Right ventricle myocardium (tissue), 1 donor: Measurements from ENCODE around the gene PKD1L1.

DNA sequence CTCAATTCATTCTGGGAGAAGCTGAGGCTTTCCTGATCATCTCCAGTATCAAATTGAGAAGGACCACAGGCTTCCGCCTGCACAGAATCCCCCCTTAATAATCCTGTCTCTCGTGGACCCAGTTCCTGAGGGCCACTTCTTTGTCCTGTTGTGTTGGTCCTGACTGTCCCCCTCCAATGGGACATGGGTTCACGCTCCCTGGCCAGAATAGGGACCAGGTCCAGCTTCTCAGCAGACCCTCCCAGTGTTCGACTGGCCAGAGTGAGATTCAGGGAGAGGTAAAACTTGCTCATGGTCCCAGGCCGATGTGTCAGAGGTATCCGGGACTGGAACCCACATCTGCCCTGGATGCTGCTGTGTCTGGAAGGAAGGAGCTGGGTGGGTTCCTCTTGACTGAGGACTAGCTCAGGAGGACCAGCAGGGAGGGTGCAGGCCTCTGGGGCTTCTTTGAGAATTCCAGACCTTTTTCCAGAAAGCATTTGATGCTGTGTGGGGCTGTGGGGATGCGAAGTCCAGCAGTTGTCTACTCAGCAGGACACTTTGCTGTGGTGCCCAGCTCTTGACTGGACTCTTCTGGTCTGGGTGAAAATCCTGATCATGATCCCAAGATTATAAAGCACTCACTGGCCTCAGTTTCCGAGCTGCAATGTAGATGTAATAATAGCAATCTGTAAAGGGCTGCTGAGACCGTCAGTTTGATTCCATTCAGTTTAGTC is 1.6 kb downstream of the RAMP3 start:
- PRO-cap, 2 experiments, result peak in 1 of 2 experiments; most common minus-strand start position 362 of the sequence (in 1)

DNA sequence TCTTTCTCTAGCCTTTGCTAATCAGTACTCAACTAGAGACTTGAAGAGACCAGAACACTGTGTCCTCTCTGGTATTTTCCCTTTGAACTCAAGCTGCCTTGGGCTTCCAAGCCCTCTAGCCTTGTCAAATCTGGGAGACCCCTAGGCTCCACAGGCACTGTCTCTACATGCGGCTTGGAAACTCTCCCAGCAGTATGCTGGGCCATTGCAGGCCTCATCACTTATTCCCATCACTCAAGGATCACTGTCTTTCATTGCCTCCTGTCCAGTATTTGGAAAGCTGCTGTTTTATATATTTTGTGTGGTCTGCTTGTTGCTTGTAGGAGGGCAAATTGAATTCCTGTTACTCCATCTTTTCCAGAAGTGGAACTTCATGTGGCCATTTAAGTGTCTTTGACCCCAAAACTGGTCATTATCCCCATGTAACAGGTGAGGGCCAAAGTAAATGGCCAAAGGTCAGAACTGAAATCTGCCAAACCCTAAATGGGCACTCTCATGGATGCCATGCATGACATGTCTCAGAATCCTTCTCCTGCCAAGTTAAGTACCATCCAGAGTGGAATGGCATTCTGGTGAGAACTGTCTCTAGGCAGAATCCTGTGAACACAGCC is 120.9 kb downstream of the ADCY1 start:
- PRO-cap, 2 experiments, result no peak in any of the 2 experiments

DNA sequence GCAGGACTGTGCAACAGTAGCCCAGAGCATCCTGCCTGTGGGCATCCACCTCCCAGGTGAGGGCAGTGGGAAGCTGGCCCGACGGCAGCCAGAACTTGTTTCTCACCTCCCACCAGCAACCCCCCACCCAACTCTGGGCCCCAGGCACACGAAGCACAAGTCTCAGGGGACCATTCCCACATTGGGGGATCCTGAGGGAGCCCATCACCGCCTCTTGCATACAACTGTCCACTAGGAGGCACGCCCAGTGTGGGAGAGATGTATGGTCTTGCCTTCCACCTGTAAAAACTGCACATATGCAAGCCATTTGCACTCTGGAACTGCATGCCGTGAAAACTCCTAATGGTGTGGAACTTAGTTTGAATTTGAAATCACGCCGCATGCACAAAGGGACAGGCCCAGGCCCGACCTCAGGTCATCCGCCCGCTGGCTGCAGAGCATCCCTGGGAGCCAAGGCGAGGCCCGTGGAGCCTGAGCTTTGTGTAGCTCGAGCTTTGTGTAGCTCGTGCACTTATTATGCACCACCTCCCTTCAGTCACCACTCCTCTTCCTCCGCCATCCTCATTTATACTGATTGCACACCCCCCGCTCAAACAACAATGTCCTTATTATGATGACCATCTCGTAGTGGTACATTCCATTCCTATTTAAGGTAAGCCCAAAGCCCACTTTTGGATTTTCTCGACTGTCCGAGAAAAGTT is 147.9 kb downstream of the ADCY1 start:
- PRO-cap, 2 experiments, result no peak in any of the 2 experiments

GRCh38 chr7:45890063-45891113 is 2.1 kb downstream of the IGFBP1 start:
- PRO-cap, 2 experiments, result no peak in any of the 2 experiments

GRCh38 chr7:45912845-45913861 is 7.9 kb downstream of the IGFBP3 start:
- PRO-cap, 2 experiments, result no peak in any of the 2 experiments

GRCh38 chr7:46461148-46461573 is 540.1 kb upstream of the IGFBP3 start:
- PRO-cap, 2 experiments, result no peak in any of the 2 experiments

GRCh38 chr7:46534592-46534857 is 613.5 kb upstream of the IGFBP3 start:
- PRO-cap, 2 experiments, result no peak in any of the 2 experiments

DNA sequence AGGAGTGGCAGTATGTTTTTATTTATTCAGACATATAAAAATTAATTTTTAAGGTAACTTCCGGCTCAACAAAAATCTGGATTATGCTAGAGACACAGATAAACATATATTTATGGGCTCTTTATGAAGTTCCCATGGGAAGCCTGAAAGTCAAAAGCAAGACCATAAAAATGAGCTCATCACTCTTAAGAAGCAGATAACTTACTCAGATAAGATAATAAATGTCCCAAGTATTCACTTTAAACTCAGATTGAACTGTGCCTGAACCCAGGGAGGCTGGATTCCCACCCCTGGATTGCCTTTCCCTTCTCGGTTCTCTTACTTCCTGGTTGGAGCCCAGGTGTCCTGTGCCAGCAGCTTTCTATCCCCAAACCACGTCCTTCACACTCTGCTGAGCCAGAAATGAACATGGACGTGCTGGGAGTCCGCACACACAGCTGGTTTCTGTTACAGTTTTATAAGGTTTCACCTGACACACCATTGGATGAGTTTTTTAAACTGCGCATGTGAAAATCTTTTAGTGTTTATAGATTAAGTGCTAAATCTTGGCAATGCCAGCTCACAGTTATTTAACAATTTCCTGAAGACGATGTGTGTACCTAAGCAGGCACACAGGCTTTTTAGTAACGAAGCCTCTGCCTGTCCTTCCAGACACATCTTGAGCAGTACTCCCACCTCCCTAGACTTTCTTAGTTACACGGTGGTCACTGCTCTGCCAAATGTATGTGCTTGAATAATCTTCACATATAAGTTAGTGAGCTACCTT is 636.3 kb upstream of the IGFBP3 start:
- PRO-cap, 2 experiments, result no peak in any of the 2 experiments

- PRO-cap, 2 experiments, result no peak in any of the 2 experiments
Observed at GRCh38 chr7:46558642-46559315, 637.7 kb upstream of the IGFBP3 start.

GRCh38 chr7:47052891-47053185 is 529.1 kb downstream of the TNS3 start:
- PRO-cap, 2 experiments, result peak in 1 of 2 experiments; most common plus-strand start chr7:47053107 (in 1); most common minus-strand start chr7:47053021 (in 1)

GRCh38 chr7:47227682-47228442 is 354.0 kb downstream of the TNS3 start:
- PRO-cap, 2 experiments, result no peak in any of the 2 experiments

DNA sequence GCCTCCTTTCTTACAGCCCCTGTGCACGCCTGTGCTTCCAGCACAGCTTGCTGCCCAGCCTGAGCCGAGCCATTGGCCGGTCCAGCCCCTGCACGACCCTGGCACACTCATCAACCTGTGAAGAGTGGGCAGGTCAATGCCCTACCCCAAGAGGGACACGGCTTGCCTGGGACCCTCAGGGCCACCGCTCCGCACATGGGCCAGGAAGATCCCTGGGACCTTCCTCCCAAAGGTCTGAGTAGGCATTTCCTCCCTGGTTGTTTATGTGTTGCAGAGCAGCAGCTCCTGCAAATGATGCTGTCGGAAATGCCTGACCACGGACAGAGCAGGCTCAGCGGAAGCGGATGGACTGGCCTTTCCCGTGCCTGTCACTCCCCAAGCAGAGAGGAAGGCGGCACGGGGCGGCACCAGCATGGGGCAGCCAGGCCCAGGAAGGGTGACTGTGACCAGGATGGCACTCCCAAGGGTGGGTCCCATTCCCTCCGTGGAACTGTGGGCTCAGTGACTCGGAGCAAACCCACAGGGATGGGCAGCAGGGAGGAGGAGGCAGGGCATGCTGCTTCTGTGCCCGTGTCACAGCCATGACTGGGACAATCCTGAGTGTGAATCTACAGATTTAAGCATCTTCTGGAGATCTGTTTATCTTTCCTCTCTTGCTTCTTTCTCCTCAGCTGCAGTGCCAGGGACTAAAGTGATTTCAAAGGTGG is 252.4 kb downstream of the TNS3 start:
- PRO-cap, 2 experiments, result no peak in any of the 2 experiments

GRCh38 chr7:47336012-47336656 is 245.8 kb downstream of the TNS3 start:
- PRO-cap, 2 experiments, result no peak in any of the 2 experiments

DNA sequence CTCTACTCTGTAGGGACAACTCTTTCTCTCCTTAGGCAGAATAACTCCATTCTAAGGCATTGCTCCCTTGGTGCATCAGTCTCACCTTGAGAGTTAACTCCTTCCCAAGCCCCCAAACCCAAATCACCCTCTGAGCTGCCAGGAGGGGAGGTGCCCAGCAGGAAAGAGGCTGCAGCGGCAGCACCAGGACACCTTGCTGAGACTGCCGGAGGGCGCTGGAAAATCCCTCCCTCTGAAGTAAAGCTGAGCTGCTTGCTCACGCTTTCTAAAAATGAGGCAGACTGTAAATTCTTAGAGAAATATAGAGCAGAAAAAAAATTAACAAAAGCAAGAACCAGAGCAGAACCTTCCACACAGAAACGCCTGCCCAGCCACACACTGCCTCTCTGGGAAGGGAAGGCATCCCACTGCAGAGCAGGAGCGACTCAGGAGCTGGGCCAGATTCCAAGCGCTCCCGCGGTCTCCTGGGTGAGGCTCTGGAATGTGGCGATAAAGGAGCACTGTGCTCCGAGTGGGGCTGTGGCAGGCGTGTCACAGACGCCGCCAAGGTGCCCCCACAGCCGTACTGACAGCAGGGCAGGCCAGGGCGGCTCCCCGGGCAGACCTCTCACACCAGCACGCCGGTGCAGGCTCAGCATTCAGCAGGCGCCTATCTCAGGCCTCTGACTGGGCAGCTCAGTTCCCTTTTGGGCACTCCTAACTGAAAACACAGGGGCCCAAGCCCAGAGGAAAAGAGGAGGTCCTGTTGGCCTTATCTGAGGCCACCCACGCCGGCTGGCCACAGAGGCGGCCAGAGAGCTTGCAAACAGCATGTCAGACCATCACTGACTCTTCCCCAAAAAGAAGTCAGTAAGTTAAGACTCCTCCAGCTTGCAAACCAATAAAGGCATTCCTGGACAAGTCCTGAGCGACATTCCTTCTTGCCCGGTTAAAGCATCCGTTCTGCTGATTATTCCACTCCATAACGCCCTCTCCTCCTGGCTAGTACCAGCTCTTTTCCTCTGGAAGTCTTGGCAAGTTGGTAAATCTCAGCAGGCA is 202.0 kb downstream of the TNS3 start:
- PRO-cap, 2 experiments, result peak in 2 of 2 experiments; most common plus-strand start position 534 of the sequence (in 2); most common minus-strand start position 388 of the sequence (in 2)

DNA sequence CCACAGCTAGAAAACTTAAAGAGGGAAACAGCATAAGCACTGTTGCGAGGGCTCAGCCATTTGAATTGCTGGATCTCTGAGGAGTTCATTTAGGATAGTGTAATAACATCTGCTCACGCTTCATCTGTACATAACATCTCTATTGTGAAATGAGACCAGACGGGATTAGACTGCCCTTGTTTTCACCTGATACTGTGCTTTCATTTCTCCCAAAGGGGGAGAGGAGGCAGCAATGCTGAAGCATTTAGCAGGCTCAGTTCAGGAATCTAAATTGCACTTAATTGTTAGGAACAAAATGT is 46.6 kb downstream of the TNS3 start:
- PRO-cap, 2 experiments, result no peak in any of the 2 experiments

DNA sequence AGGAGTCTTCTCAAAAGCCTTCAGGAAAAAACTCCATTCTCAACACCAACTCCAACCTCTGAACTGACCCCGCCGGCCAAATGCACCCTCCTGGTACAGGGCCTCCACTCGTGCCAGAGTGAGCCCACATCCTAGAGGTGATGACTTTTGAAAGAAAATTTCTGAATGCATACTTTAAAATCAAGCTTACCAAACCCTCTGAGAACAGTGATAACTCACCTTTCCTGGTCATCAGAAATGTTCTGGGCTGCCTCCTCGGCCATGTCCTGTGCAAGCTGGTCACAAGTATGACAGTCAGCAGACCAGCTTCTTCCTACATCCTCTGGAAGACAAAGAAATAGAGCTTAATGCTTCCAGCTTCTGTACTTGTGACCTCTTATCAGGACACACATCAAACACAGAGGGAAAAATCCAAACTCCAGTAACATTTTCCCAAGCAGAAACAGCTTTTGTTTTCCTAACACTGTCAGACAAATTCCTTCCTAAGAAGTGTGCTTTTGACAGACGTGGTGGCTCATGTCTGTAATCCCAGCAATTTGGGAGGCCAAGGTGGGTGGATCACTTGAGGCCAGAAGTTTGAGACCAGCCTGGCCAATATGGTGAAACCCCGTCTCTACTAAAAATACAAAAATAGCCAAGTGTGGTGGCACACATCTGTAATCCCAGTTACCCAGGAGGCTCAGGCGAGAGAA is at the start of gene PKD1L1:
Gene PKD1L1, minus strand, starts transcription at position 289 of the 692 bp plus-strand sequence.
- PRO-cap, 2 experiments, result peak in 2 of 2 experiments; most common minus-strand start position 277 of the sequence (in 1)

DNA sequence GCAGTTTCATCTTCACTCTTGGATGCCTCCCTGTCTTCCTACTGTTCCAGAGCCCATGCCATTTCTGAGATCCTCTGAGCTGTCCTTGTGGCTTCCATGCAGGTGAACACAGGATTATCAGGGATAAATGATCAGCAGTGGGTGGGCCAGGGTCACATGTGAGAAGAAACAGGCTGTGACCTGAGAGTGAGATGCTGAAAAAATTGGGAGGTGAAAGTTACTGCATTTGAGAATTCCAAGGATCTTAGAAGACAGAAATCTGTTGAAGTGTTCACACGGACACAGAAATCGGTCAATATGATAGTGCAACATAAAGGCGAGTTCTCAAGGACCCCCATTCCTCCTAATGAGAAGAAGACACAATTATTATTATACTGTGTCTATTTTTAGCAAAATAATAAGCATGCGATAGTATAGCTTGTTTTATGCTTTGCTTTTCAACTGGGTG is 110.5 kb upstream of the CDC14C start:
- PRO-cap, 2 experiments, result no peak in any of the 2 experiments

DNA sequence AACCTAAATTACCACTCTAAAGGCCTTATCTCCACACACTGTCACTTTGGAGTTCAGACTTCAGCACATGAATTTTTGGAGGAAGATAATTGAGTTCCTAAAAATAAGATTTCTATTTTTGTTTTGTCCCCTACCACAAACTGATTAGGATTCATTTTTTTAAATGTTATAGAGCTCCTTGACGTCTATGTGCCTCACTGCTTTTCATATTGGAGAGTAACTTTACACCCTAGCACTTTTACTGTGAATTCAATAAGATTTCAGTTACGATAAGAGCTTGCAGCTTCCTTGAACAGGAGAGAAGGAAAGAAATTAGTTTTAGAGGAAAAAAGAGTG is 142.7 kb upstream of the VWC2 start:
- PRO-cap, 2 experiments, result peak in 2 of 2 experiments; most common plus-strand start position 169 of the sequence (in 2)

DNA sequence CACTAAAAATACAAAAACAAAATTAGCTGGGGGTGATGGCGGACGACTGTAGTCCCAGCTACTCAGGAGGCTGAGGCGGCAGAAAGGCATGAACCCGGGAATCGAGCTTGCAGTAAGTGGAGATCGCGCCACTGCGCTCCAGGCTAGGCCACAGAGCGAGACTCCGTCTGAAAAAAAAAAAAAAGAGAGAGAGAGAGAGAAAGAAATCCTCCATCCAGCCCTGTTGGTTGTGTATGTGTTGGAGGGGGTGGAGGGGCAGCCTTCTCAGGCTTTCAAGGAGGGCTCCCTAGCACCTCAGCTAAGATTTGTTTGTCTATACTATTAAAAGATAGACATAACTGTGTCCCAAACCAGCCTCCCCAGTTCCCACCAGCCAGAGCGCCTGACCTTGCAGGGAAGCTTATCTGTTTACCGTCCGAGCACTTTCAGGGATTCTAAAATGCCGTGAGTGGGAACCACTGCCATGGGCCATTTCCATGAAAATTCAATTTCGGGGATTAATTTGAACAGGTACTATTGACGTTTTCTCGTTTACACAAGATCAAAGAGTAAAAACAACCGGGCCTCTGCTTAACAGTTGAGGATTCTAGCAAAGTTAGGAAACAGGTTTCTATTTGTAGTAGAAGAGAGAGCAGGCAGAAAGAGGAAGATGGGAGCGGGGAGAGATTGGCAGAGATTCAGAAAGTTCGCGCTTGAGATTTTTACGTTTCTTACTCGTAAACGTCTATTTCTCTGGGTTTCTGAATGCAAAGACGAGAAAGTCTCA is 800 bp upstream of the VWC2 start:
- PRO-cap, 2 experiments, result peak in 2 of 2 experiments; most common plus-strand start position 422 of the sequence (in 2)

DNA sequence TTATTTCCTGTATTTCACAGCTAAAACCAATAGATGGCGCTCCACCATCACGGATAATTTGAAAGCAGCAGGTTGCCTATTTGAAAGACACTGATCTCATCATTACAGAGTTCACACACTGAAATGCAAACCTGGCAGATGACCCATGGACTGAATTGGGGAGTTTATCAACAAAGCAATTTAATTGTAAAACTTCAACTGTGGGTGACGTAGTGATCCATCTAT is 498 bp downstream of the ZPBP start:
- PRO-cap, 2 experiments, result no peak in any of the 2 experiments